ENCODE measurements around a stretch of chr10.

DNA sequence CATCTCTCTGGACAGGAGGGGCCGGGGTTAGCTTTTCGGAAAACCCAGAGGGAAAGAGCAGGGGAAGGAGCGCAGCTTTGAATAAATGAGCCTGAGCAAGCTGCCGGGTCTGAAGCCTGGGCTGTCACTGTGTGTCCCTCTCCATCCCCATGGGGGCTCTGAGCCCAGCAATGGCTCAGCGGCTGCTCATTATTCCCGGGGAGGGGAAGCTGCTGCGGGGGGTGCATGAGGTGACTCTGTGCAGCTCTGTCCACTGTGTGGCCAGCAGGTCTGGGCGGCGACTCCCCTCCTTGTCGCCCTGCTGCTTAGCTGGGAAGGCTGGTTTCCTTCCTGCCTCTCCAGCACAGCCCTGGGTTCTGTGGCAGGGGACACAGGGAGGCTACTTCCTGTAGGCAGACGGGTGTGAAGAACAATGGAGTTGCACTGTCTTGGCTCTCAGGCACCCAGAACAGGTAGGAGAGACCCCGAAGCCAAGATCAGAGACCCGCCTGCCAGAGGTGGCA lies 234.2 kb downstream of the PRPF18 start:
- PRO-cap: no peak
- RAMPAGE, long total RNA: no peak

DNA sequence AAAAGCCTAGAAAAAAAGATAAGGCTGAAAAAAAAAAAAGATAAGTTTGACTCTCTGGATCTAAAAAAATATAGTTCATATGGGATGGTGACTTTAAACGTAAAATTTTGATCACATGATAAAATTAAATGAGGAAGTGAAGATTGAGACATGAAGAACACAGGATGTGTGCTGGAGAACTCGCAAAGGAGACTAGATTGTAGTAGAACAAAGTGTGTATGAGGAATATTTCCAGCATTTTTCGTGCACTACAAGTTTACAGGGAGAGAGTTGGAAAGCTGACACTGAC lies 286.4 kb downstream of the PRPF18 start:
- PRO-cap: no peak
- RAMPAGE, long total RNA: no peak

- PRO-cap: no peak
- RAMPAGE, long total RNA: no peak
Observed at GRCh38 chr10:13894295-13894717, 307.5 kb downstream of the PRPF18 start.

GRCh38 chr10:14521724-14522086 lies 191.0 kb upstream of the FRMD4A start:
- PRO-cap: no peak
- RAMPAGE, long total RNA: no peak

- PRO-cap: no peak
- RAMPAGE, long total RNA: no peak
Observed at GRCh38 chr10:14528168-14528916, 197.6 kb upstream of the FRMD4A start.

- PRO-cap: no peak
- RAMPAGE, long total RNA: no peak
Observed at GRCh38 chr10:14540544-14541137, 209.9 kb upstream of the FRMD4A start.

DNA sequence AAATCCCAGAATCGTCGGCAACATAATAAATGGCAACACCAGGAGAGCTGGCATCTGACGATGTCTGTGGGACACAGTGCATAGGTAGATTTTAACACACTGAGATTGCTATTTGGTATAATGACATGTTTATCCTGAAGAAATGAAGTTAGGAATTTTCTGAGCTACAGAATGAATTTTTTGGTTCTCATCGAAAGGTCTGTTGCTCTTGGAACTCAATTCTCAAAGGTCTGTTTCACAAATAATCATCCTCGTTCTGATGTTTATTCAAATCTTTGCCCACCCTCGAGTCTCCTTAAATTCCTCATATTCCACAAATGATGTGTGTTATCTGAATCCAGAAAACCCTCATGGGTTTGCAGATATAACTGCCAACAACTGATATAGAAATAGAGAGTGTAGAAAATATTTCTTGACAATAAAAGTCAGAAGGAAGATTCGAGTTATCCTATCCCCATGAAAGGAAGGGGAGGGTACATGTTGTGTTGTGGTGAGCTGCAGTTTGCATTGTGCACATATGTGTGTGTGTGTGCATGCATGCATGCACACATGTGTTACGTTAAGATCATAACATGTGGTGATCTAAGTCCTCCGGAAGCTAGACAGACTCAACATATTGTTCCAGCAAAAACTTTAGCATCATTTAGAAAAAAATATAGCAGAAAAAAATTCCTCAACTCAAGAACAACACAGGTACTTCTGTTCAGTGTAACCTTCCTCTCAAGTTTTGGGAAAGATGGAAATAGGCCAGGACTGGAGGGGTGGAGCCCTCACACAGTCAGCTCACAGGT lies 205.6 kb downstream of the FAM107B start:
- PRO-cap: no peak
- RAMPAGE, long total RNA: no peak

- PRO-cap: no peak
- RAMPAGE, long total RNA: no peak
Observed at GRCh38 chr10:14586643-14587295, 187.9 kb downstream of the FAM107B start.

GRCh38 chr10:14592545-14593136 lies 182.1 kb downstream of the FAM107B start:
- PRO-cap: no peak
- RAMPAGE, long total RNA: no peak

- PRO-cap: no peak
- RAMPAGE, long total RNA: no peak
Observed at GRCh38 chr10:14645129-14645670, 129.5 kb downstream of the FAM107B start.

- PRO-cap: no peak
- RAMPAGE, long total RNA: no peak
Observed at GRCh38 chr10:14653365-14654184, 121.1 kb downstream of the FAM107B start.

- PRO-cap: no peak
- RAMPAGE, long total RNA: no peak
Observed at GRCh38 chr10:14751904-14752335, 22.8 kb downstream of the FAM107B start.

DNA sequence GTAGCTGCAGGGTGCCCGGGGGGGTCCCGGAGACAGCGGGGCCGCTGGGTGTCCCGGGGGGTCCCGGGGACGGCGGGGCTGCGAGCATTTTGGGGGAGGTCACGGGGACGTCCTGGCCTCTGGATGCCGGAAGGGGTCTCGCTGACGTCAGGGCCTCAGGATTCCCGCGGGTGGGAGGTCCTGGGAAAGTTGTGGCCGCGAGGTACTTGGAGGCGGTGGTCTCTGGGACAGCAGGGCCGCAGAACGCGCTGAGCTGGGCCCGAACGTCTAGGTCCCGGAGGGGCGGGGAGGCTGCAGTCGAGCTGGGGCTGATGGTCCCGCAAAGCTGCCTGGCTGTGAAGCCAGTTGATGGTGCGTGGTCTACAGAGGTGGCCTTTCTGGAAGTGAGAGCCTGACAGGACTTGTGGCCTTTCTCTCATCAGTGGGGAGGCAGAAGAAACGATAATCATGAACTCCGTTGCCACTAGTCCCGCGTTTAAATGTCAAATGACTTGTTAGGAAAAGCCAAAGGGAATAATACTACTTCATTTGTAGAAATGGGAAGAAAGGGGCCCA lies 714 bp downstream of the HSPA14 start:
- PRO-cap: no peak
- RAMPAGE, long total RNA: no peak

GRCh38 chr10:14839323-14839915 lies 1.3 kb downstream of the HSPA14 start:
- PRO-cap: no peak
- RAMPAGE, long total RNA: no peak

DNA sequence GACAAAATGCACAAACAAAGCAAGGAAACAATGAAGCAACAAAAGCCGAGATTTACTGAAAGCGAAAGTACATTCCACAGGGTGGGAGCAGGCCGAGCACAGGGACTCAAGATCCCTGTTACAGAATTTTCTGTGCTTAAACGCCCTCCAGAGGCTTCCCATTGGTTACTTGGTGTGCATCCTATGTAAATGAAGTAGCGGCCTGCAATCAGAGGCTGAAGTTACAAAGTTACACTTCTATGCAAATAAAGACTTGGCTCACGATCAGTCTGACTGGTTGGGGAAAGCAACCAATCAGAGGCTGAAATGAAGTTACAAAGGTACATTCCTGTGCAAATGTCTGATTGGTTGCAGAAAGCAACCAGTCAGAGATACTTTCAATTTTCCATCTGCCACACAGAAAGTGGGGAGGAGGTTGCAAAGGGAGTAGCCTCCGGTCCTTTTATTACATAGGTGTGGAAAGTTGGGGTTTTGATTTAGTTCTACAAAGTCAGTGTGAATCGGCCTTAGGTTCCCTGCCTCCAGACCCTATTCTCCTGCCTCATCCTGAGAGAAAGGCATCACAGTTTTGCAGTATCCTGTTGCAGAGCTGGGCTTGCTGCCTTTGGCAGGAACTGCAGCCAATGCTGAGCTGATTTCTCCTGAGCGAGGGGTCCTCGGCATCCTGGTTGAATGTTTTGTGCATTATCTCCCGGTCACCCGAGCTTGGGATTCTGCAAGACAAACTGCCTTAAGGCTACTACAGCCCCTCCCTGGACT lies 3.9 kb downstream of the ACBD7 start:
- PRO-cap: no peak
- RAMPAGE, long total RNA: no peak

DNA sequence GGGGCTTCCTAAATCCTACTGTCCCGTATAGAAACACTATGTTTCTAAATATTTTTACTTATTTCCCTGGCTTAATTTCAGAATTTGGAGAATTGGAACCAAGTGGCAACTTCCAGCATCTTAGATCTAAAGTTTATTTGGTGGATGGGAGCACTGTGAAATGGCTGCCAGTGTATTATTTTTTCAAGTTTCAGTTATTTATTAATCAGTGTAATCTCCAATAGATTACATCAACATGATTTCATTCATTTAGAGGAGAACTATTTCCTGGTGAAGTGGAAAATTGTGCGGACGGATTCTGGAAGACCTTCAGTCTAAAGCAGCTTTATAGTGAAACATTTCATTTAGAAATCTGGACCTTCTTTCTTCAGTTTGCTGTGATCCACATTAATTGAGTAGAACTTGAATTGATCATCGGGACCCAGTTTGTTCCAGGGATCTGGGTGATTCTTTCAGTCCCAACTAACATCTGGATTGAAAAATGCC lies 2.2 kb upstream of the NMT2 start:
- PRO-cap: no peak
- RAMPAGE, long total RNA: no peak

DNA sequence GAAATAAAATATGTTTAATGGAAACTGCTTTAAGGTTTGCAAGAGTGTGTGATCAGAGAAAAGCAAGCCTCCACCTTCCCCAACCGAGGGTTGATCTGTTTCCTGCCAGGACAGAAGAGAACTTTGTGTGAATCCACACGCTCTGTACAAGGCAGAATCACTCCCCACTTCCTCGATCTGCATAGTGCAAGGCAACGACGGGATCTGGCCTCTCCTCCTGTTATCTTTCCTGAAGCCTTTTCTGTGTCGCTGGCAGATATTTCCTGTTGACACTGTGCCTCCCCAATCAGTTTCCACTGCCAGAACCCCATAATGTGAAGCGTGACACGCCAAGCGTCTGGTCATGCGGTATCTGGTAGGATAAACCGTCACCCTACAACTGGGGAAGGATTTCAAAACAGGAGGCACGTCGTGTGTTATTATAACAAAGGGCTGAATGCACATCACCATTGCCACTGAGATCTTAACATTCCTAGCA lies 57.3 kb downstream of the FAM171A1 start:
- PRO-cap: no peak
- RAMPAGE, long total RNA: no peak

GRCh38 chr10:15529002-15529331 lies 157.9 kb upstream of the FAM171A1 start:
- PRO-cap: no peak
- RAMPAGE, long total RNA: no peak

DNA sequence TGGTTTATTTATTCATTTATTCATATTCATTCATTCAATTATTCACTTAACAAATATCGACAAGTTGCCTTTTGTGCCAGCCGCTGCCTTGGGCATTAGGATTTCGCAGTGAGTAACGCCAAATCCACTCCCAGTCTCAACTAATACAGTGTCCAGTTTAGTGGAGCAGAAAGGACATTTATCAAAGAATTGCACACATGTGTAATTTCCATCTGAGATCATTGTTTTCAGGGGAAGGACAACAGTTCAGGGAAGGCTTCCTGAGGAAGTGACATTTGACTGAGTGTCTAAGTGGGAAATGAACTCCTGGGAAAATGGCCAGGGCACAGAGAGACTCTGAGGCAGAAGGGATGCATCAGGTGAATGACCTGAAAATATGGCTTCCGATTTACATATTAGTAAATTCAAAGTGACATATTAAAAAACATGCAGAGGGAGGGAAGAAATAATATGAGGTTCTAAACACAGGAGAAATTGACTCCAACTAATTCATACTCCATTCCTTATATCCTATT lies 89.4 kb downstream of the ITGA8 start:
- PRO-cap: no peak
- RAMPAGE, long total RNA: no peak

- PRO-cap: no peak
- RAMPAGE, long total RNA: no peak
Observed at GRCh38 chr10:16747387-16747932, 69.8 kb downstream of the RSU1 start.

Measured in Karpas-422 (cell line).